ENCODE results near the genes CCSER2, MMRN2 and ADIRF.

DNA sequence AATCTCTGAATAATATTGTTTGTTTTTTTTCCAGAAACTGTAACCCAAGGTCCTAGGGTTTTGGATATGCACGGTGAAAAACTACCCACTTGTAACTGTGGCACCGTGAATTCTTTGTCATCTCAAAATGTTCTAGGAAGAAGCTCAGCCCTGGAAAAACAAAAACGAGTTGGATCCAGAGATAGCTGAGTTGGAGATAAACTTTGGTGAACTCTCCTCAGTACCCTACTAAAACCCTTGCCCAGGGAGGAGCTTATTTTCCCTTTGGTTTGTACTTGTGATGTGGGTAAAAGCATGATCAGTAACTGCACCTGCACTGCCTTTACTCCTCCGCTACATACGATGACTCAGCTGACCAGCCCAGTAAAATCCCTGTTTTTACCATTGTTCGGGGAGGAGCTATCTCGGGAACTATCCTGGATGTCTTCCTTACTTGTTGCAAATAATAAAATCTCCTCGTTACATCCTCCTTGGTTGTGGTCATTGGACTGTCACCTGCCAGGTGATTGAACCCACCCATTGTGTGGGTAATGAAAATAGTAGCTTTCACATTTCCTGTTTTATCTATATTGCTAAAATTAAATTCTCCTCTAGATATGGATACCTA lies 359.3 kb downstream of the SH2D4B start:
- PRO-cap: no peak

GRCh38 chr10:81875295-81875971 lies 439 bp downstream of the NRG3 start:
- PRO-cap: no peak

- PRO-cap: no peak
These were observed 323 bp upstream of the RGR start for GRCh38 chr10:84244513-84244946.

- PRO-cap: bidirectional peak, plus-strand start at chr10:84328589, minus-strand start at chr10:84328297
These were observed at the start of gene CCSER2 for GRCh38 chr10:84328450-84329344. Gene CCSER2, plus strand, starts transcription at chr10:84328589.

GRCh38 chr10:85647969-85648626 lies 718.5 kb downstream of the GRID1 start:
- PRO-cap: no peak

- PRO-cap: no peak
These were observed 104.6 kb downstream of the GRID1 start for GRCh38 chr10:86261948-86262399.

- PRO-cap: bidirectional peak, plus-strand start at chr10:86400126, minus-strand start at chr10:86400055; bidirectional peak, plus-strand start at chr10:86400385, minus-strand start at chr10:86400330; bidirectional peak, plus-strand start at chr10:86400514, minus-strand start at chr10:86400536
These were observed 33.5 kb upstream of the GRID1 start for GRCh38 chr10:86399734-86400836.

- PRO-cap: no peak
These were observed 1.9 kb upstream of the OPN4 start for GRCh38 chr10:86652450-86652940.

- PRO-cap: no peak
These were observed 23.1 kb upstream of the BMPR1A start for GRCh38 chr10:86733153-86733888.

DNA sequence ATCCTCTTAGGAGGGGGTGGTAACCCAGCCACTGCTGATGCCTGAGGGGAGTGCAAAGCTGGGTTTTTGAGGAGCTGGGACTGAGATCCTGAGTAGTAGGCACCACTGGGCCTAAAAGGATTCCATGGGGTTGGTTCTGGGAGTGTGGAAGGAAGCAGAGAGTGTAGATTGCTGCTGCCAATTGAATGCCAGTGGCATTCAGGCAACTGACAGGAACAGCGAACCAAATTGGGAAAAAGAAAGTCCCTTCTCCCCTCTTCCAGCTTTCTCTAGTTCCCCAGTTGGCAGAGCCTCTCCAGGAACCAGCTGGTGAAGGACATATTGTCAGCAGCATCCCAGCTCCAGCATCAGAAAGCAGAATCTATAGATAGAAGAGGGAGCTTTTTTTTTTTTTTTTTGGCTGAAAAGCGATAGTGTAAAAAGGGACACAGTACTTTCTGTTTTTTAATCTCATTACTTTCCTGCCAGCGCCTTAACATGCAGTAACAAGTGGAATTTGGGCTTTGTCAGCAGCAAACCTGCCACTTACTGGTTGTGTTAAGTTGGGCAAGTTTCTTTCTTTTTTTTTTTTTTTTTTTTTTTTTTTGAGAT lies 91.5 kb downstream of the MMRN2 start:
- PRO-cap: no peak

DNA sequence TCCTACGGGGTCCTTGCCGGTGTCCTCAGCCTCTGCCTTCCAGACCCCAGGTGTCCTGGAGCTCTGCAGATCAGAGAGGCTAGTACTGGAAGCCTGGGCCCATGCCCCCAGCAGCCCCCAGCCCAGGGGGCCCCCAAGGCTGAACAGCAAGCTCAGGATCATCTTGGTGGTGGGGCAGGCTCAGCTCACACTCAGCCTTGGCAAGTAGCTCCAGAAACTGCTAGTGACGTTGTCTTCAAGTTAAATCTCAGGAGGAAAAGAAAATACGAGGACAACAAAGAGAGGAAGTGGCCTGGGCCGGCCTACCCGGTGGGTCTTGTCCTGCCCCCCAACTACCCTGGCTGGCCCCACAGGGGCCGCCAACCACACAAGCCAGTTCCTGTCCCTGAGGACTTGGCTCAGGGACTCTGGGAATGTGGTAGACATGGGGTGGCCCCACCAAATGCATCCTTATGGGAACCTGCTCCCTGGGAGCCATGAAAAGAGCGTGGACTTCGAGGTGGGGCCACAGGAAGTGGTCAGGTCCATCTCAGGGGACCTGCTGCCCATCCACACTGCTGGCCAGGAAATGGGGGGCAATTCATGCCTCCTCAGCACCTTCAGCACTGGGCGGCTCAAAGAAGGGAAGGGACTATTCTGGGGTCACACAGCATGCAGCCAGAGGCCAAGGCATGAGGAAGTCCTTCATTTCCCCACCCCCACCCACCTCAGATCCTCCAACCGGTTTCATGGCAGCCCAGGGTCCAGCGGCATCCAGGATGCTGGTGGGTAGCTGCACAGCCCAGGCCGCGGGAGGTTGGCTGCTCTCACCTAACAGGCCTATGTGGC lies at the start of gene MMRN2:
Gene MMRN2, minus strand, starts transcription at position 236 of the 828 bp plus-strand sequence.
- PRO-cap: bidirectional peak, plus-strand start at position 271 of the sequence, minus-strand start at position 228 of the sequence

GRCh38 chr10:86968022-86969036 lies at the start of gene ADIRF:
Gene ADIRF, plus strand, starts transcription at chr10:86968482.
- PRO-cap: bidirectional peak, plus-strand start at chr10:86968482, minus-strand start at chr10:86968333

- PRO-cap: no peak
These were observed 32.0 kb downstream of the GLUD1 start for GRCh38 chr10:87062563-87063091.

DNA sequence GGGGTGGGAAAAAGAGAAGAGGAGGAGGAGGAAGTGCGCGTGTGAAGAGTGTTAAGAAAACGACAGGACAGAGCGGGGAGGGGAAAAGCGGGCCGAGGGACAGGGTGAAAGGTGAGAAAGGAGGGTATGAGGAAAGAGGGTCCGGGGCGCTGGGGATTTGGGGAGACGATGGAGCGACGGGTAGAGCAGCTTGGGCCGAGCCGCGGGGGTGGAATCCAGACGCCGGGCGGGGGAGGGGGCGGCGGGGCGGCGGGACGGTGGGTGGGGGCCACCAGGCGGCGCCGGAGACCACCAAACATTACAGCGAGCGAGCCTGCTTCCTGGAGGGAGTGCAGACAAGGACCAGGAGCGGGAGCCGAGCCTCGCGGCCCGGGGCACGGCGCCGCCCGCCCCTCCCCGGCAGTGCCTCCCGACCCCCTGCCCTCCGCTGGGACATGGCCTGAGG lies 15.9 kb upstream of the NUTM2D start:
- PRO-cap: no peak

DNA sequence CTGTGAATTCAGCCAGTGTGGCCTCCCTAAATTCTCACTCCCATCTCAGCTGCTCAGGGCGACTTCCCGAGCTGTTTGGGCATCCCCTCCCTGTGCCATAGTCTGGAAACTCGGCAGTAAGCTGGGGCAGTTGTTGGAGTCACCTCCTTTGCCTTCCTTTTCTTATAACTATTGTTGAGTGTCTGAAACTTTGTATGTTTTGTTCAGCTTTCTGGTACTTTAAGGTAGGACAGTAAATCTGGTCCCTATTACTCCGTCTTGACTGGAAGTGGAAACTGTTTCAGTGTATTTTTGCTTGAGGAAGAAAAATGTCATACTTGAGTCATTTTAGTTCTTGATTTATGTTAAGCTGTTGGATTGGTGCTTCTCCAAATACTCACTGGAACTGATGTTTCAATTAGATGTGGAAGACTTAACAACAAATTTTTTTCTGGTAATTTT lies 33.6 kb downstream of the MINPP1 start:
- PRO-cap: no peak

GRCh38 chr10:87668496-87668920 lies 8.8 kb downstream of the PAPSS2 start:
- PRO-cap: no peak

- PRO-cap: no peak
These were observed 12.6 kb downstream of the ATAD1 start for GRCh38 chr10:87805351-87805981.

- PRO-cap: no peak
These were observed 269 bp downstream of the PTEN start for GRCh38 chr10:87863750-87864038.

DNA sequence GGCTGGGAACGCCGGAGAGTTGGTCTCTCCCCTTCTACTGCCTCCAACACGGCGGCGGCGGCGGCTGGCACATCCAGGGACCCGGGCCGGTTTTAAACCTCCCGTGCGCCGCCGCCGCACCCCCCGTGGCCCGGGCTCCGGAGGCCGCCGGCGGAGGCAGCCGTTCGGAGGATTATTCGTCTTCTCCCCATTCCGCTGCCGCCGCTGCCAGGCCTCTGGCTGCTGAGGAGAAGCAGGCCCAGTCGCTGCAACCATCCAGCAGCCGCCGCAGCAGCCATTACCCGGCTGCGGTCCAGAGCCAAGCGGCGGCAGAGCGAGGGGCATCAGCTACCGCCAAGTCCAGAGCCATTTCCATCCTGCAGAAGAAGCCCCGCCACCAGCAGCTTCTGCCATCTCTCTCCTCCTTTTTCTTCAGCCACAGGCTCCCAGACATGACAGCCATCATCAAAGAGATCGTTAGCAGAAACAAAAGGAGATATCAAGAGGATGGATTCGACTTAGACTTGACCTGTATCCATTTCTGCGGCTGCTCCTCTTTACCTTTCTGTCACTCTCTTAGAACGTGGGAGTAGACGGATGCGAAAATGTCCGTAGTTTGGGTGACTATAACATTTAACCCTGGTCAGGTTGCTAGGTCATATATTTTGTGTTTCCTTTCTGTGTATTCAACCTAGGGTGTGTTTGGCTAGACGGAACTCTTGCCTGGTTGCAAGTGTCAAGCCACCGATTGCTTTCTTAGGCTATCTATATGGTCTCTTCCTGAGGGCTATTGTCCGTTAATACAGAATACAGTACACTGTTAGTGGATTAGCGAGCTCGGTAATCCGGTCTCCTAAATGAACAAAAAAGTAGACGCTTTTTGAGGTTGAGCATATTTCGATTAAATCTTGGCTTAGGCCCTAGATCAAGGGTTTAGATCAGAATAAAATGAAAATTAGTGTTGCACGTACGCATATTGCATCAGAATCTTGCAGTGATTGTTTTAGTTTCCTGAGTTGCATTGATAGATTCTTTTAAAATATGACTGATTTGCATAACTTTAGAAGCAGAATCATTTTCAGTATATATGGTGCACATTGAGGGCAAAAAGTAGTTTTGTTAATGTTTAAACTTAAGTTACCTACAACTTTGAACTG lies 982 bp downstream of the PTEN start:
- PRO-cap: no peak

- PRO-cap: no peak
These were observed 77.4 kb downstream of the PTEN start for GRCh38 chr10:87940646-87941322.

Data from bile duct (tissue), 1 donor.